Skin of body (tissue), 2 donors: ENCODE results near the gene DPEP2NB.

GRCh38 chr16:67277876-67278379, 1.4 kb upstream of the PLEKHG4 start:
- RAMPAGE, long total RNA: no peak

GRCh38 chr16:67396099-67396774, 2.9 kb upstream of the TPPP3 start:
- RAMPAGE, long total RNA: no peak

DNA sequence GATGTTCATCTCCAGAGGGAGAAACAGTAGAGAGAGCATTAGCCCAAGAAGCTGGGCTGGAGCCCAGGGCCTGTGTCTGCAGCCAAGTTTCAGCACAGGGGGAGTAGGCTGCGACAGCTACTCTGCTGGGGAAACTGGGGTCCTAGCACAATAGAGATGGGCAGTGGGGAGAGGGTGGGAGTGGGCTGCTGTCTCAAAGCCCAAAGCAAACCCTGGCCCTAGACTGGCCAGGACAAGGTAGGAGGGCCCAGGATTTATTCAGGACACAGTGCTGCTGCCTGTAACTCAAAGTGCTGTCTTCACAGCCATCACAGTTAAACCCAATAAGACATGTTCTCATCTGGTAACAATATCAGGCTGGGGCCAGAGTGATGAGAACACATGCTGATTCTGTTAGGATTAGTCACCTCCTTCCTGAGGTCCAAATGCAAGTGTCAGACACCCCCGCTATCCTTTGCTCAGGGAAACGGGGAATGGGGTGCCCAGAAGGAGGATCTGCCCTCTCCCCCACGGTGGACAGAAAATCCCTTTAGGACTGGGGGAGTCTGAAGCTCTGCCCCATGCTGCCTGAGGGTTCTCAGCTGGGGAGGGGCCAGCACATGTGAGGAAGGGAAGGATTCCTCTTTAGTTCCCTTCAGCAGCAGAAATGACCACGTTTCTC, 9.7 kb downstream of the ZDHHC1 start:
- RAMPAGE, long total RNA: no peak

DNA sequence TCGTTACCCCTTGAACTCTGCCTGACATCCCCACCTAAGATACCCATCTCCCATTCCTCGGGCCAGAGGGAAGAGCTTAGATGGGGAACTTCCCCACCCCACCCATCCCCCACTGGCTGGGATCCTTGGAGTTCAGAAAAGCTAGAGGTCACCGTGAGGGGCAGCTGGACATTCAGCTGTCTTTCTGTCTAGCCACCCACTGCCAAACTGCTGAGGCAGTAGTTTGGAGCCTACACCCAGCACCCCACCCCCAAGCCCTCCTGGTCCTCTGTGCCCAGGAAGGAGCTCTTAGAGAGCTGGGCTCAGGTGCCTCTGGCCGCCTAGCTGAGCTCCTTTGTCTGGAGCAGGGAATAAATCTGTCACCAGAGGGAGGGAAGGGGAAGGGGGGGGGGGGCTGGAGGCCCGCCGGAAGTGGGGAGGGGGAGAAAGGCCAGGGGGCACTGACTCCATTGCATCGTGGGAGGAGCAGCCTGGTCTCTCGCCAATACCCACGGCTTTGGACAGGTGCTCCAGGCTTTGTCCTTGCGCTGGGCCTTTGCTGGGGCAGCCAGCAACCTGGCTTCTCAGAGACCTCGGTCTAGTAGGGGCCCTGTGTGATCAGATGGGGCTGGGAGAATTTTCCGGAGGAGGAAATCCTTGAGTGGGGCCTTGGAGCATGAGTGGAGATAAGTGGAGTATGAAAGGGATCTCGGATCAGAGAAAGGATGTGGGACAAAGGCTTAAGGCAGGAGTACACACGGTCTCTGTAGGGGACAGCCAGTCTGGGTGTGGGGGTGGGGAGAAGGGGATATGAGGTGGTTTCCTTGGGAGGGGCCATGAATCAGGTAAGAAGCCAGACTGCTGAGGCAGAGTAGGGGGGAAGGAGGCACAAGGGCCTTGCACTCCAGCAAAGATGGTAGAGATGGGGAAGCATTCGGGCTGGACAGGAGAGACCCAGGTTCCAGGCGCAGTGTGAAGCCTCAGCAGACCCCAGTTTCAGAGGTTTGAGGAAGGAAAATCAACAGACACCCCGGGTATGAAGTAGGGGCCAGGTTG, 1.3 kb downstream of the HSD11B2 start:
- RAMPAGE, long total RNA: no peak

DNA sequence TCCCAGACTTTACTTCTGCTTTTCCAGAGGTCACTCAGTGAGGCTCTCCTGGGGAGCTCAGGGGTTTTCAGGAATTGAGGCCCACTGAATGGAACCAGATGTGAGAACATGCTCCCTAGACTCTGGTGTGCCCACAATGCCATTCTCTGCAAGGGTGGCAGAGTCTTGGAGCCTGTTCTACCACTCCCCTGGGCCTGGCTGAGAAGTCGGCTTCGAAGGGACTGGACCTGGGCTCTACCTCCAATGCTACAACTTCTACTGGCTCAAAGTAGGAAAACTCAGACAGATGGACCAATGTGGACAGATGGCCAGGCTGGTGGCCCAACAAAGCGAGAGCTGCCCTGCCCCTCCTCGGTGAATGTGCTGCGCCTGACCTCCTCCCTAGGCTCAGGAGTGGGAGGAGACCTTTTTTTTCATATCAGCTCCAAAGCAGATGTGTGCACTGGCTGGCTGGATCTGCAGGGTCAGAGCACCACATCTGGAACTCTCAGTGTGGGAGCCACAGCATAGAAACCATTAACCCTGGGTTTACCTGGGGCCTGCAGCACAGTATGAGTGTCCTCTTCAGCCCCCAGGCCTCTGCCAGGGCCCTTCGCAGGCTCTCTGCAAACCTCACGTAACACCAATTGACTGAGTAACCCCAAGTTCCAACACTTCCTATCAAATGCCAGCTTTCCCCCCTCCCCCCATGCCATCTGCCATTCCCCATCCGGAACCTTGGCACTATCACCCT, 20.8 kb downstream of the ATP6V0D1 start:
- RAMPAGE, long total RNA: no peak

DNA sequence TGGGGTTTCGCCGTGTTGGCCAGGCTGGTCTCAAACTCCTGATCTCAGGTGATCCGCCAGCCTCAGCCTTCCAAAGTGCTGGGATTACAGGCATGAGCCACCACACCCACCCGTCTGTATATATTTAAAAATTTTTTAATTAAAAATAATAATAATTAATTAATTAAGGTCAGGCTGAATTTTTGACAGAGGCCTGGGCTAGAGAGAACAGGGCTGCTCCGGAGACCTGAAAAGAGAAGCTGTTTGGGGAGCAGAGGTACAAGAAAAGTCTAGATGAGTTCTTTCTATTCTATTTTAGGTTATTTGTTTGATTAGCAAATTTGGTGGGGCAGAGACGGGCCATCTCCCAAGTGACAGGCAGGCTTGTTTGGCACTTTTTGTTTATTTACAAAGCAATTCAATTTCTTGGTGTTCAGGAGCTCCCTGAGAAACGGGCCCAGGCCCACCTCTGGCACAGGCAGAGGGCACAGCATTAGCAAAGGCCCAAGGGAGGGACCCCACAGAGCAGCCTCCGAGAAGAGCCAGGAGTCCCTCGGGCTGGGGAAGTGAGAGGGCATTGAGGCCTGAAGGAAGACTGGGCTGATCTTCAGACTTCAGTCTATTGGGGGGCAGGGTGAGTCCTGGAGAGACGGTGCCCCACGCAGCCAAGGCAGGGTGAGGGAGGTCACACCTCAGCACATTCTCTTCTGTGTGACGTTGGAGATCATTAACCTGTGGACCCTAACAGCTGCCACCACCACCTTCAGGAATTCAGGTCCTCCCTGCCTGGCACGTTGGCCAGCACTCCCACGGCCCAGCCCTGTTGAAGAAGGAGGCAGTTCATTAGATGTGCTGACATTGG, 10.8 kb upstream of the RIPOR1 start:
- RAMPAGE, long total RNA: no peak

DNA sequence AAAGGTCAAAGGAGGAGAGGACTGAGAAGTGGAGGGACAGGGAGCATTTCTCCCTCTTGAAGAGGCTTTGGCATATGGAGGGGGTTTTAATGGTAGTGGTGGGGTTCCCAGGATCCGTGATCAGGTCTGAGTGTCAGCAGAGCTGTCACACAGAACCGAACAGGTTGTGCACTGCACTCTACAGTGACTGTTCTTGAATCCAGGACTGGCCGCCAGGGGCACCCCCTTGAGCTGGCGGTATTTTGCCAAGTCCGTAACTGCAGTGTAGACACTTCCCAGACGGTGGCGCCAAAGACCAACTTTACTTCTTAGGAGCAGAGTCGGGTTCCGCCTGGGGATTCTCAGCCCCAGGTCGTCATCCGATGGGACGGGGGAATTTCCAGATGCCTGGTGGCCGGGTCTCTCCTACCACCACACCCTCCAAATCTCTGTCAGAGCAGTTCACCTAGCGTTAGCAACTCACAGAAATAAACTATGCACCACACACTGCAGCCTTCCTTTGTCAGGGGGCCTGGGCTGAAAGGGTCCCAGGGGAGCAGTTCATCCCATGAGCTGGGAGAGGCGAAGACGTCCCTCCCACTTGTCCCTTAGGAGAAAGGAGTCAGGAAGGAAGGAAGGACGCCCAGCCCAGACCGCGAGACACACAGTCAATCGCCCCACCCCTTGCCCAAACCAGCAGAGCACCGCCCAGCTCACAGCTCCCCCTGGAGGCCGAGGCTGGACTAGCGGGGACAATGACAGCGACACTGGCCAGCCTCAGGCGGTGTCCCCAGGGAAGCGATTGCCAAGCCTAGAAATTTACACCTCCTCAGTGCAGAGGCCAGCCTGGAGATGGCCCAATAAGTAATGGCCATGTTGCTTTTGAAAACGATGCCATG, 7.4 kb upstream of the RIPOR1 start:
- RAMPAGE, long total RNA: no peak

- RAMPAGE, long total RNA: no peak
Measured at GRCh38 chr16:67544575-67545299, 16.1 kb downstream of the RIPOR1 start.

GRCh38 chr16:67563763-67564272, 1.5 kb downstream of the CTCF start:
- RAMPAGE, long total RNA: no peak

DNA sequence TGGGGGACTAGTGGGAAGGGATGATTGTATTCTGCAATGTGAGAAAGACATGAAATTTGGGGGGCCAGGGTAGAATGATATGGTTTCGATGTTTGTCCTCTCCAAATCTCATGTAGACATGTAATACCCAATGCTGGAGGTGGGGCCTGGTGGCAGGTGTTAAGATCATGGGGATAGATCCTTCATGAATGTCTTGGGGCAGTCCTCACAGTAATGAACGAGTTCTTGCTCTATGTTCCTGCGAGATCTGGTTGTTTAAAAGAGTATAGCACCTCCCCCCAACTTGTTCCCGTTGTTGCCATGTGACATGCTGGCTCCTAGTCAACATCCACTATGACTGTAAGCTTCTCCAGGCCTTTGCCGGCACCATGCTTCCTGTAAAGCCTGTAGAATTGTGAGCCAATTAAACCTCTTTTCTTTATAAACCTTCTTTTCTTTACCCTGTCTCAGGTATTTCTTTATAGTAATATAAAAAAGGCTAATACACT, 33.3 kb downstream of the RANBP10 start:
- RAMPAGE, long total RNA: no peak

GRCh38 chr16:67829852-67830541, 12.1 kb upstream of the THAP11 start:
- RAMPAGE, long total RNA: no peak

GRCh38 chr16:67917103-67917763, 14.4 kb downstream of the CTRL start:
- RAMPAGE, long total RNA: no peak

GRCh38 chr16:67937181-67937525, 503 bp upstream of the PSMB10 start:
- RAMPAGE, long total RNA: no peak

DNA sequence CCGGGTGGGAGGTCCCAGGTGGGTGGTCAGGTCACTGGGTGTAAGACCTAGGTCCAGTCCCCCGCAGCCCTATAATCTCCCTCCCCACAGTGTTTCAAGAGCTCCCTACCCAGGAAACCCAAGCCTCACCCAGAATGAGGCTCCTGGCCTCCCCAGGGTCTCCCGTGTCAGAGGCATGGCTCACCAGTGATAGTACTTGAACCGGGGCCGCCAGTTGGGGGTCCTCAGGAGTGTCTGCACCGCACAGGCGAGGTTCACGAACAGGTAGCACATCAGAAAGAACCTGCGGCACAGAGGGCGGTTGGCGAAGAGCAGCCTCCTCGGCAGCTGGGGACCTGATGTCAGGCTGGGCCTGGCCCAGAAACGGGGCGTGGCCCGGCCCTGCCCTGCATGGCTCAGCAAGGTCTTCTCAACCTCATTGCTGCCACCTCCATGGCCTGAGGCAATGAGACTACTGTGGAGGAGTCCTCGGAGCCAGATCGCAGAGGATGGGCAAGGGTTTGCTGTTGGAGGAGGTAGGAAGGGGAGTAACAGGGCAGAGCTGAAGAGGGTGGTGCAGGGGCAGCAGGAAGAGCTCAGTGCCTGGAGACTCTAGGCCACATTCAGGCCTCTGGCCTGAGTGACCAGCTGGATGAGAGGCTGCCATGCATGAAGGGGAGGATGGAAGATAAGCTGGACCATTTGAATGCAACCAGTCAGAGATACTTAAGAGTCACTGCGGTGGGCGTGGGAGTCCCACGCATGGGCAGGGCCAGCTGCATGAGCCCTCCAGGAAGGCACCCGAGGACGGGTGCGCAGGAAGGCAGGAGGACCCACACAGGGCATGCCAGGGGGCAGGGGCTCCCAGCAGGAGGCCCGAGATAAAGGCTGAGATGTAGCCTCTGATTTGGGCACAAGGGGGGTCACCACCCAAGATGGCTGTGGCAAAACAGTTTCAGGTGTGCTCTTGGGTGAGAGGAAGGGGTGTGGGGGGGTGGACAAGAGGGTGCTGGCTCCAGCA, 4.3 kb upstream of the LCAT start:
- RAMPAGE, long total RNA: no peak

- RAMPAGE, long total RNA: no peak
Measured at GRCh38 chr16:67995888-67996197, 3.4 kb downstream of the DPEP2 start.

DNA sequence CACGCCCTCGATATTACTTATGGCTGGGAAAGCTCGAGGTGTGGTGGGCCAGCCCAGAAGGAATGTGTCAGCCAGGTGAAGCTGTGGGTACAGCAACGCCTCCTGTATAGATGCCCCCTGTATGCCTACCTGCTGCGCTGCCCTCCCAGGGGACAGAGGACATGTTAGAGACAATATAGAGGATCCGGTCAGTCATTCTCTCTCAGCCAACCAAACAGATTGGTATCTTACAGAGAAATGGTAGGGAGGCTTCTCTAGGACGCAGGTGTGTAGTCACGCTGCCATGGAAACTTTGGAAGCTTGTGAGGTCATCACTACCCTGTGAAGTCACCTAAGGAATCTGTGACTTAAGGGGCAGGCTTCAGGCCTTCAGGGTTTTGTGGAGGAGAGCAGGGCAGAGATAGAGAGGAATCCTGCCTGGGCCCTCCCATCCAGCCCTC, at the start of gene DPEP2NB:
Gene DPEP2NB (minus strand): TSS at position 337 of the 440 bp plus-strand sequence.
- RAMPAGE, long total RNA: no peak

GRCh38 chr16:68023792-68024084, 654 bp downstream of the DUS2 start:
- RAMPAGE, long total RNA: no peak

- RAMPAGE, long total RNA: no peak
Measured at GRCh38 chr16:68084113-68085091, 768 bp upstream of the NFATC3 start.

GRCh38 chr16:68286013-68286866, 21.9 kb downstream of the SLC7A6 start:
- RAMPAGE, long total RNA: no peak

DNA sequence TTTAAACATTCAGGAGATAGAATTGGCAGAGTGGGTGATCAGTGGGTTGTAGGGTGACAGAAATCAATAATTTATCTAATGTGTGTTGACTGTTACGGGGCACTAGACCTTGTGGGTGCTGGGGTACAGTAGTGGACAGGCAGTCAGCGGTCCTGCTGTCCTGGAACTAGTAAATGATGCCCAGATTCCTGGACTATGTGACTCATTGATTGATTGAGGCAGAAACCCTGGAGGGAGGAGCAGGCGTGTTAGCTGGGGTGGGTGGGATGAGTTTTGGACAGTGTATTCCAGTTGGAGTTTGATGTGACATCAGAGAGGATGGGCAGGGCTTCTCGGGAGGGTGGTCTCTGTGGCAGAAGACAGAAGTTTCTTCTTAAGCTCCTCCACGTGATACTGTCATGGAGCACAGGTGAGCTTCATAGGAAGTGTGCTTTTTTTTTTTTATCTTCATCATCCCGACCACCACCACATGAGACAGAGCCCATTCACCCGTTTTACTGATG, 24.4 kb downstream of the PRMT7 start:
- RAMPAGE, long total RNA: no peak